Mesenchymal stem cell of the bone marrow (primary cell): ENCODE results near the gene UBXN11.

DNA sequence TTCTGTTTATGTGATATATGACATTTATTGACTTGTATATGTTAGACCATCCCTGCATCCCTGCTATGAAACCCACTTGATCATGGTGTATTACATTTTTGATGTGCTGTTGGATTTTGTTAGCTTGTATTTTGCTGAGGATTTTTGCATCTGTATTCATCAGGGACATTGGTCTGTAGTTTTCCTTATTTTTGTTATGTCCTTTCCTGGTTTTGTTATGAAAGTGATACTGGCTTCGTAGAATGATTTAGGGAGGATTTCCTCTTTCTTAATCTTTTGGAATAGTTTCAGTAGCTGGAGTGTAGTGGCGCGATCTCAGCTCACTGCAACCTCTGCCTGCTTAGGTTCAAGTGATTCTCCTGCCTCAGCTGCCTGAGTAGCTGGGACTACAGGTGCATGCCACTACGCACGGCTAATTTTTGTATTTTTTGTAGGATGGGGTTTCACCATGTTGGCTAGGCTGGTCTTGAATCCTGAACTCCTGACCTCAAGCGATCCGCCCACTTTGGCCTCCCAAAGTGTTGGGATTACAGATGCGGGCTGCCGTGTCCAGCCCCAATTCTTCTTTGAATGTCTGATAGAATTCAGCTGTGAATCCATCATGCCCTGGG lies 15.0 kb downstream of the MAN1C1 start:
- CAGE, long polyA plus RNA: no peak

- CAGE, long polyA plus RNA: no peak
These were observed 3.3 kb downstream of the PAQR7 start for GRCh38 chr1:25872100-25872647.

DNA sequence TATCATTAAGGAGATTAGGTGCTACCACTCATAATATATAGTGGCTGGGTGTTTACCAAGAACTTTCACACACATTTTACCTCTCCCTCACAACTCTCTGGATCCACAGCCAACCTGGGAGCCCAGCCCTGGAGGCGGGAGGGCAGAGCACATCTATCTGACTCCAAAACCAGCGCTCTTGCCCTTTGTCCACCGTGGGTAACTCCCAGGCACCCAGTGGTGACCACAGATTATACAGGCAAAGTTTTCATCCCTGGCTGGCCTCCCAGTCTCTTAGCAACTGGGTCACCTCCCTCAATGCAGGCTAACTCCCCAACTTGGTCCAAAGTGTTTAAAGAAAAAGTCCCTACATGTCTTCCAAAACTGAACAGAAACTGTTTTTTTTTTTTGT lies 2.4 kb downstream of the PAQR7 start:
- CAGE, long polyA plus RNA: no peak

GRCh38 chr1:25875058-25875402 lies 478 bp downstream of the PAQR7 start:
- CAGE, long polyA plus RNA: no peak

GRCh38 chr1:25876337-25876567 lies 744 bp upstream of the PAQR7 start:
- CAGE, long polyA plus RNA: no peak

DNA sequence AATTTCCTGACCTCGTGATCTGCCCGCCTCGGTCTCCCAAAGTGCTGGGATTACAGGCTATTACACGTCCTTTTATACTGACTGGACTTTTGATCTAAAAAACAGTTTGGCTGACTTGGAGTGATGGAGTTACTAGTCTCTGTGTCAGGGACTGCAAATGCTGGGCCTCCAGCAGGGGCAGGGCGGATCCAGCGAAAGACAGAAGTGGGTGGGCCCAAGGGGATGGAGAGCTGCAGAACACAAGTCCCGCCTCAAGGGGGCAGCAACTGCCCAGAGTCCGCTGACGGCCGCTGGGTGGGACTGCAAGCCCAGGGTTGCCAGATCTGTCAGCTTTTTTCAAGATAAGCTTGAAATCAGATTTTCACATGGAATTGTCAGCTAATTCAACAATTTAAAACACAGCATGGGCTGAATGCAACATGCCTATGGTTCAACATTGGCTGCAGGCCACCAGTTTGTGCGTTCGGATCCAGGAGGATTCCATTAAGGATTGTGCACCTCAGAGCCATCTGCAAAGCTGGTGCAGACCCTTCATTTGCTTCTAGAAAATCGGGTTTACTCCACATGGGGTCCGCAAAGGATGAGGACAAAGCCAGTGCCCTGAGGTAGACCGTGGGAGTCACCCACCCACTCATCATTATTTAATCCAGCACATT lies 10.8 kb downstream of the STMN1 start:
- CAGE, long polyA plus RNA: no peak

GRCh38 chr1:25923144-25923660 lies 17.0 kb upstream of the STMN1 start:
- CAGE, long polyA plus RNA: no peak

DNA sequence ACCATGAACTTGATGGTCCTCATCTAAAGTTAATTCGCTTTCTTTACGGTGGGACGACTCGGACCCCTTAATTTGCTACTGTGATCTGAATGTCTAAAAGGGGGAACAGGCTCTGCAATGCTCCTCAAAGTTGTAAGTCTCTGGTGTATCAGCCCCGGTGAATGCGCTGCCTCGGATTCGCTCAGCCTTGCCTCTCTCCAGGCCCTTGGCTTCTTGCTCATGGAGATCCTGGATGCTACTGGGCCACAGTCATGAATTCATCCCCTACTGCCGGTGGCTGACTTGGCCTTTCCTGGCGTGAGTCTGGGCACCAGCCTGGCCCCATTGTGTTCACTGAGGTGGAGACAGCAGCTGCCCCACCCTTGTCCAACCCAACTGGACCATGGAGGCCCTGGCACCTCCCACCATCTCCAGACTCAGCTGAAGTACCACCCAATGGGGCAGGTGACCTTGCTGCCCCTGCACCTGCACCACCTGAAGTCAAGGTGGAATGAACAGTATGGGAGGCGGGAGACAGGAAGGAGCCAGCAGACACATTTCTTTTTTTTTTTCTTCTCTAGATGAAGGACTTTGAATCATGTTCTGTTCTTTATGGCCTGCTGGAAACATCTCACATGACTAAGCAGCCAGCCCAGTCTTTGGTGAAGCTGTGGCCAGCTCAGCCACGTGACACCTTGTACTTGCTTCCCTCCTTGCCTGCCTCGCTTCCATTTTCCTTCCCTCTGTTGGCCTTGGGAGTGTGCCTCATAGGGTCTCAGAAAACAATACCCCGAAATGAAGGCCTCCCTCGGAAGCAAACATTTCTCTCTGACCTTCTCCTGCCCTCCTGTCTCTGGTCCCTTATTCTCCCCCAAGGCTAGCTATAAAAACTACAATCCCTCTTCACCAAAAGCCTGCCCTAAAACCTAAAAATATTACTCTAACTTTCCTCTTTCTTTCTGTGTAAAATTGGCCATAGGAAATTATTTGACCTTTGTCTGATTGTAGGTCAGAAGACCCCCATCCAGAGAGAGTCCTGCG lies 3.8 kb upstream of the SLC30A2 start:
- CAGE, long polyA plus RNA: no peak

- CAGE, long polyA plus RNA: no peak
These were observed 3.2 kb downstream of the TRIM63 start for GRCh38 chr1:26064198-26064726.

GRCh38 chr1:26306503-26307405 lies at the start of gene UBXN11:
UBXN11 (minus strand) TSS chr1:26306636.
- CAGE, long polyA plus RNA: no peak

- CAGE, long polyA plus RNA: no peak
These were observed 1.8 kb upstream of the UBXN11 start for GRCh38 chr1:26308227-26308675.

- CAGE, long polyA plus RNA: no peak
These were observed 4.9 kb upstream of the CRYBG2 start for GRCh38 chr1:26358577-26359462.

GRCh38 chr1:26412115-26413044 lies 1.8 kb downstream of the LIN28A start:
- CAGE, long polyA plus RNA: no peak

DNA sequence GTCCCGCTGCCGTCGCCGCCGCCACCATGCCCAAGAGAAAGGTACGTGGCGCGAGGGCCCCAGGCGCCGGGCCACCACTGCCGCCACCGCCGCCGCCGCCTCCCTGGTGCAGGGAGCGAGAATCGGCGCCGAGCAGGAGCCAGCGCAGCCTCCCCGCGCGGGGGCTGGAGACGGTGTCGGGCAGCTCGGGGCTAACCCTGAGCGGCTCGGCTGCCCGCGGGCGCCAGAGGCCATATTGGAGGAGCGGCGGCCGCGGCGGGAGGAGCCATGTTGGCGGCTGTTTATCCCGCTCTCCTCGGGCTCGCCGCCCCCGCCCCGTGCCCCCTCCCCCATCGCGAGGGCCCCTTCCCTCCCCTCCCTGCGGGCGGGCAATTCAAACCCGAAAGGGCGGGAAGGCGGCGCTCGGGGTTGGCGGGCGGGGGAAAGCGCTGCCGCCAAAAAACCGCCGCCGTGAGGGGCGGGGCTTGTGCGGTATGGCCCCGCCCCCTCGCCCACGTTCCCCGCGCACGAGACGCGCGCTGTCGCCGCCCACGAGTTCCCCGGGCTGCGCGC lies 423 bp downstream of the HMGN2 start:
- CAGE, long polyA plus RNA: no peak

DNA sequence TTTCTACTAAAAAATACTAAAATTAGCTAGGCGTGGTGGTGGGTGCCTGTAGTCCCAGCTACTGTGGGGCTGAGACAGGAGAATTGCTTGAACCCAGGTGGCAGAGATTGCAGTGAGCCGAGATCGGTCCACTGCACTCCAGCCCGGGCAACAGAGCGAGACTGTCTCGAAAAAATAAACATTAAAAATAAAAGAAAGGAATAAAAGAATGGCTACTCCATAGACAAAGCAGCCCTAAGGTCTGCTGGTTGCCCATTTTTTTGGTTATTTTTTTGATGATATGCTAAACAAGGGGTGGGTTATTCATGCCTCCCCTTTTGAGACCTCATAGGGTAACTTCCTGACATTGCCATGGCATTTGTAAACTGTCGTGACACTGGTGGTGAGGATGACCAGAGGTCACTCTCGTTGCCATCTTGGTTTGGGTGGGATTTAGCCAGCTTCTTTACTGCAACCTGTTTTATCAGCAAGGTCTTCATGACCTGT lies 11.3 kb downstream of the HMGN2 start:
- CAGE, long polyA plus RNA: no peak

GRCh38 chr1:26701837-26702374 lies 6.1 kb downstream of the ARID1A start:
- CAGE, long polyA plus RNA: no peak

- CAGE, long polyA plus RNA: no peak
These were observed 19.0 kb downstream of the ARID1A start for GRCh38 chr1:26714679-26715387.

DNA sequence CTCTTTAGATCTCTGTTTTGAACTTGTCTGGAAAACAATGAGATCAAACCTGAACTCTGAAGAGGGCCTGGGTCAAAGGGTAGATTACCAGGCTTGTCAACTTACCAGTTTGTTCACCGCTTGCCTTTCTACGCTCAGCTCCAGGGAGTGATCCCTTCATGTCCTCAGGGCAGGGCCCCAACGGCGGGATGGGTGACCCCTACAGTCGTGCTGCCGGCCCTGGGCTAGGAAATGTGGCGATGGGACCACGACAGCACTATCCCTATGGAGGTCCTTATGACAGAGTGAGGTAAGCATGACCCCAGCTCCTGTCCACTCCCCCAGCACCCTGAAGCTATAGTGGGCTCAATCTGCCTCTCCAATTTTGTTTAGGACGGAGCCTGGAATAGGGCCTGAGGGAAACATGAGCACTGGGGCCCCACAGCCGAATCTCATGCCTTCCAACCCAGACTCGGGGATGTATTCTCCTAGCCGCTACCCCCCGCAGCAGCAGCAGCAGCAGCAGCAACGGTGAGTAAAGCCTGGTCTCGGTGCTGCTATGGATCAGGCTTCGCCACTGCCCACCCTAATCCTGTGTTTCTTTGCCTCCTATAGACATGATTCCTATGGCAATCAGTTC lies 14.4 kb upstream of the PIGV start:
- CAGE, long polyA plus RNA: no peak

GRCh38 chr1:26810116-26810606 lies 16.3 kb upstream of the ZDHHC18 start:
- CAGE, long polyA plus RNA: no peak

DNA sequence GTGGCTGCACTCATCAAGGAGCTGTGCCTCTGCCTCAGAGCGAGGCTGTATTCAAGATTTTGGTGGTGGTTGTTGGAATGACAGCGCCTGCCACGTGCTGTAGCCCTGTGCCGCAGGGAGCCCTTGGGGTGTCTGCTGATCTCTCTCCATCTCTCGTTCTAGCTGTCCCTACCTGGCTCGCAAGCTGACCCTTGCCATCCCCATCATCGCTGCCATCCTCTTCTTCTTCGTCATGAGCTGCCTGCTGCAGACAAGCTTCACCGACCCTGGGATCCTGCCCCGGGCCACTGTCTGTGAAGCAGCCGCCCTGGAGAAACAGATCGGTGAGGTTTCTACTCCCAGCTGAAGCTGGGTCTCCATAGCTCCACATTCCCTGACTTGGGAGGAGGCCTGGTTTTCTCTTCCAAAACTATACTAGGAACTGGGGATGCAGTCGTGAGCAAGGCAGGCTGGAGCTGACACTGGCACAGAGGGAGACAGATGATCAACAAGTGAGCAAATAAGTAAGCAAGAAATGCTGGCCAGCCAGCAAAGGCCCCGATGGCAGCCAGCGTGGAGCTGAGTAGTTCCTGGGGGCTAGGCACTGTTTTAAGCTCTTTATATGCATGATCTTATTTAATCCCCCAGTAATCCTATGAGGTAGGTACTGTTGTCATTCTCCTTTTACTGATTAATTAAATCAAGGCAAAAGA lies 5.9 kb downstream of the ZDHHC18 start:
- CAGE, long polyA plus RNA: no peak